Cytotoxic T cell (primary cell): ENCODE data around the genes GRIN3B, POLR2E and FAM174C.

- PRO-cap, 2 experiments: no peak in any of the 2 experiments
Measured at GRCh38 chr19:867022-867765, 7.7 kb downstream of the CFD start.

- PRO-cap, 2 experiments: no peak in any of the 2 experiments
Measured at GRCh38 chr19:917543-918166, 522 bp downstream of the KISS1R start.

DNA sequence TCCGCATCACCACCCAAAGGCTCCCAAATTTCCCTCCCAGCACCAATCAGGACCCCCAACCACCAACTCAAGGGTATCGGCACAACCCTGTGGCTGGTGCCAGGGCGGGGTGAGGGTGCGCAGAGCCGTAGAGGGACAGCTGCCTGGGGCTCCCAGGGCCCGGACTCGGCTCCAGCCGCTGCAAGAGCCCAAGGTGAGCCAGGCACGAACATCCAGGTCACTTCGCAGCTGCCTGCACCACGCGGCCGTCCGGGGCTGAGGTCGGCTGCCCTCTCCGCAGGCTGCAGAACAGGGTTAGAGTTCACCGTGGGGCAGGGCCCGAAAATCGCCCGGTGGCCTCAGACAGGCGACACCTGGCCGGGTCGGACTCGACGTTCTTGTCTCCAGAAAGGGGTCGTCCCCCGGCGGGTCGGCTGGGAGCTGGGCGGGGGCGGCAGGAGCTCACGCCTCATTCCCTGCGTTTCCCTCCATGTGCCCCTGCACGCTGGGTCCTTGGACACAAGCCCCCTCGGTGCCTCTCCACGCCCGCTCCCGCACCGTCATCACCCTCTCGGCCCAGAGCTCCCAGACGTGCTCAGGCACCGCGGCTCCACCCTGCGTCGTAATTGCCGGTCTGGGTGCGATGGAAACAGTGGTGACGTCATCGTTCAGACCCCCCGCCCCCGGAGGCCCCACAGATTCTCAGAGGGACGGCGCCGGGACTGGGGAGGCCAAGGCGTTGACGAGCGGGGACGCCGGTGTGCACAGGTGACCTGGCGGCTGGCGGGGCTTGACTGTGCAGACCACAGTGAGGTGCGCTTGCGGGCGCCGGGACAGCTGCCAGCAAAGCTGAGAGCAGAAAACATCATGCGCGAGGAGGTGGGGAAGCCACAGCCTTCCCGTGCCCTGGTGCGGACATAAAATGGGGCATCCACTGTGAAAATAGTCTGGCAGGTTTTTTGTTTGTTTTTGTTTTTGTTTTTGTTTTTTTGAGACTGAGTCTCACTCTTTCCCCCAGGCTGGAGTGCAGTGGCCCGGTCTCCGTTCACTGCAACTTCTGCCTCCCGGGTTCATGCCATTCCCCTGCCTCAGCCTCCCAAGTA, 4.0 kb upstream of the GRIN3B start:
- PRO-cap, 2 experiments: peak in 2 of 2 experiments; most common plus-strand start position 684 of the sequence (in 2); most common minus-strand start position 544 of the sequence (in 2)

DNA sequence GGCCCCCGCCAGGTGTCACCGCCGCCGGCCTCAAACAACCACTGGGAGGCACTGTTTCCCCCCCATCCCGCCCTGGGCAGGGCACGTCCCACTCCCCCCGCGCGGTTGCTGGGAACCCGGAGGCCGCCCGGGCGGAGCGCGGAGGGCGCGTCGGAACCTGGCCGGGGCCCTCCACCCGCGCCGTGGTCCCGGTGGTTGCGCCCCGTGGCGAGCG, at the start of gene GRIN3B:
GRIN3B (plus strand) TSS at position 213 of the 214 bp plus-strand sequence.
- PRO-cap, 2 experiments: no peak in any of the 2 experiments

- PRO-cap, 2 experiments: no peak in any of the 2 experiments
Measured at GRCh38 chr19:1016389-1017038, 4.4 kb downstream of the TMEM259 start.

GRCh38 chr19:1035758-1036683, 3.9 kb upstream of the ABCA7 start:
- PRO-cap, 2 experiments: no peak in any of the 2 experiments

DNA sequence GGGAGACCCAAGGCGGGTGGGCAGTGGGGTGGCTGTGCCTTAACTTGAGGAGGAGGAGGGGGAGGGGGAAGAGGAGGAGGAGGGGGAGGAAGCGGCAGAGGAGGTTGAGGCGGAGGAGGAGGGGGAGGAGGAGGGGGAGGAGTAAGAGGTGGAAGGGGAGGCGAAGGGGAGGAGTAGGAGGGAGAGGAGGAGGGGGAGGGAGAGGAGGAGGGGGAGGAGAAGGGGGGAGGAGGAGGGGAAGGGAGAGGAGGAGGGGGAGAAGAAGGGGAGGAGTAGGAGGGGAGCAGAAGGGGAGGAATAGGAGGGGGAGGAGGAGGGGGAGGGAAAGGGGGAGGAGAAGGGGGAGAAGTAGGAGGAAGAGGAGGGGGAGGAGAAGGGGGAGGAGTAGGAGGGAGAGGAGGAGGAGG, 12.4 kb downstream of the ABCA7 start:
- PRO-cap, 2 experiments: no peak in any of the 2 experiments

DNA sequence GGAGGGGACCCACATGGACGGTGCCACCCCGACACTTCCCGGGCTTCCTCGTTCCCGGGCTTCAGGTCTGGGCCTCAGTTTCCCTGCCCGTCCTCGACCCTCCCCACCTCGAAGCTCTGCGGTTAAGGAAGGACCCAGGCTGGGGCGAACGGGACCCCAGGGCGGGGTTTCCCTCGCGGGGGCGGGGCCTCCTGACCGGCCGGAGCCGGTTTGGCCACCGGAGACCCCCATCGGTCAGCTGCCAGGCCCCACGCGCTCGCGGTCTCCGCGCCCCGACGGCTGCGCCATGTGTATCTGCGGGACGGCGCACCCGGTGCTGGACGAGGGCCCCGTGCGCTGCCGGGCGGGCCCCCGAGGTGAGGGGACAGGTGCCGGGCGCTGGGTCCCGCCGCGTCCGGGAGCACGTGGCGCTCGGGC, 4.0 kb downstream of the ARHGAP45 start:
- PRO-cap, 2 experiments: no peak in any of the 2 experiments

GRCh38 chr19:1074592-1075285, 7.8 kb downstream of the ARHGAP45 start:
- PRO-cap, 2 experiments: no peak in any of the 2 experiments

DNA sequence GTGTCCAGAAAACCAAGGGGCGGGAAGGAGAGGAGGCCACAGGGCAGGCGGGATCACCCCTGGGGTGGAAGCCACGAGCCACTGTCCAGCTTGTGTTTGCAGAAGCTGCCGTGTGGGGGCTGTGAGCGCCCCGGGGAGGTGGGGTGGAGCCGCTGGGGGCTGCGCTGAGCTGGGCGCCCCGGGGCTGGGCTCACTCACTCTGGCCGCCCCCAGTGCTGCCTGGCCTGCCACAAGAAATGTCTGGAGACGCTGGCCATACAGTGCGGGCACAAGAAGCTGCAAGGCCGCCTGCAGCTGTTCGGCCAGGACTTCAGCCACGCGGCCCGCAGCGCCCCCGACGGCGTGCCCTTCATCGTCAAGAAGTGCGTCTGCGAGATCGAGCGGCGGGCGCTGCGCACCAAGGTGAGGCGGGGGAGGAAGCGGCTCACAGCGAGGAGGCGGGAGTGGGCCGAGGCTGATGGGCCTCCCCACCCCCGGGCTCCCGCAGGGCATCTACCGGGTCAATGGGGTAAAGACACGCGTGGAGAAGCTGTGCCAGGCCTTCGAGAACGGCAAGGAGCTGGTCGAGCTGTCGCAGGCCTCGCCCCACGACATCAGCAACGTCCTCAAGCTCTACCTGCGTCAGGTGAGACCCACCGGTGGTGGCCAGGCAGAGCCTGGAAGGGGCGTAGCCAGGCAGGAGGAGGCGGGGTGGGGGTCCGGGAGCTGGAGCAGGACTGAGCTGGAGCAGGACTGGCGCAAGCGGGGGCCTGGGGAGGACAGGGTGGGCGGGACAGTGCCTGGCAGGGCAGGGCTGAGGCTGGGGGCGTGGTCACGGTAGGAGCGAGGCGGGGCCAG, 13.6 kb downstream of the POLR2E start:
- PRO-cap, 2 experiments: no peak in any of the 2 experiments

GRCh38 chr19:1095225-1095711, at the start of gene POLR2E:
POLR2E (minus strand) TSS chr19:1095375.
- PRO-cap, 2 experiments: peak in 2 of 2 experiments; most common plus-strand start chr19:1095304 (in 1); most common minus-strand start chr19:1095352 (in 1)

DNA sequence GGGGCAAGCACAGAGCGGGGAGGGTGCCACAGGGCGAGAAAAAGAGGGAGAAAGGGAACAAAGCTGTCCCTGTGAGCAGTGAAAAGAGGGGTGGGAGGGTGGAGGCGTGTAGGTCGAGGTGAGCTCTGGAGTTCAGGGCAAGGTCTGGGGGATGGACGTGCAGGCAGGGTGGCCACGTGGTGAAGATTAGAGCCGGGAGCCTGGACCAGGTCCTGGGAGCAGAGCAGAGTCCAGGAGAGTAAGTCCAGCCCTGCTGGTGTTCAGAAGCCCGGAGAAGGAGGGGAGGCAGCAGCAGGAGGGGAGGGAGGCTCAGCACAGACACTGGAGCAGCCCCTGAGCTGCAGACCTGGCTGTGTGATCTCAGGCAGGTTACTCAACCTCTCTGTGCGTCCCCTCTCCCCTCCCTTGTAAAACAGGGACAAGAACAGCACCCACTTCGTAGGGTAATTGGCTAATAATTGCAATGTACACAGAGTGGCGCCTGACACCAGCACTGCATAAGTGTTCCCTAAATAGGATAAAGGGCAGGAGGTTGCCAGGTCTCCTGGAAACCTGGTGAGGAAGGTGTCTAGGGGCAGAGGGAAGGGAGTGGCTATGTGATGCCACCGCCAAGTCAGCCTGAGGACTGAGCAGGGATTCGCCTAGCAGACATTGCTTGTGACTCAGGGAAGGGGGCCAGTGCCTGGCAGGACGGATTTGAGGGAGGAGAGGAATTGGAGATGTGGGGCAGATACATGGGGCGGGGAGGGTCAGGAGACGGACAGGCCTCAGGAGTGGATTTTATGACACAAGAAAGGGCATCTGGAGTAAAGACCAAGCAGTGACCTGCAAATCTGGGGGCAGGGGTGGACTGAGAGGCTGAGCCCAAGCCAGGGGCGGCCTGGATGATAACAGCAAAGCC, 3.4 kb upstream of the POLR2E start:
- PRO-cap, 2 experiments: no peak in any of the 2 experiments

DNA sequence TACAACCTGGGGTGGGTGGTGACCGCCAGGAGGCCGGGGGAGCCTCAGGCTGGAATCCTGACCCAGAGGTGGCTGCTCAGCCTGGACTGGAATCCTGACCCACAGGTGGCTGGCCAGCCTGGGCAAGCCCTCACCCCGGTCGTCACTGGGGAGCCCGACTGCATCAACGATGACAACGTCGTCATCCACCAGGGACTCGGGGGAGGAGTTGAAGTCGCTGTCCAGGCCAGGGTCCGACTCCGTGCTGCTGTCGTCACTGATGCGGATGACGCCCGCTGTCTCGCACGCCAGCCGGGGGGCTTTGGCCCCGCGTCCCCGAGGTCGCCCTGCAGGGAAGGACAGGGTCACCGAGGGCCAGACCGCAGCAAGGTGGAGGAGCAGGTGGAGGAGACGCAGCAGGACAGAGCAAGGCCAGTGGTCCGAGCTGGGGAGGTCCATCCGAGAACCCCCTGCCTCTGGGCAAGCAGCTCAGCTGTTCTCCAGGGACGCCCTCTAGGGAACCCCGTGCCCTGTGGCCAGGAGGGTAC, 10.4 kb downstream of the GPX4 start:
- PRO-cap, 2 experiments: no peak in any of the 2 experiments

- PRO-cap, 2 experiments: no peak in any of the 2 experiments
Measured at GRCh38 chr19:1171209-1171673, 2.8 kb downstream of the SBNO2 start.

- PRO-cap, 2 experiments: no peak in any of the 2 experiments
Measured at GRCh38 chr19:1208825-1209267, 3.3 kb downstream of the STK11 start.

DNA sequence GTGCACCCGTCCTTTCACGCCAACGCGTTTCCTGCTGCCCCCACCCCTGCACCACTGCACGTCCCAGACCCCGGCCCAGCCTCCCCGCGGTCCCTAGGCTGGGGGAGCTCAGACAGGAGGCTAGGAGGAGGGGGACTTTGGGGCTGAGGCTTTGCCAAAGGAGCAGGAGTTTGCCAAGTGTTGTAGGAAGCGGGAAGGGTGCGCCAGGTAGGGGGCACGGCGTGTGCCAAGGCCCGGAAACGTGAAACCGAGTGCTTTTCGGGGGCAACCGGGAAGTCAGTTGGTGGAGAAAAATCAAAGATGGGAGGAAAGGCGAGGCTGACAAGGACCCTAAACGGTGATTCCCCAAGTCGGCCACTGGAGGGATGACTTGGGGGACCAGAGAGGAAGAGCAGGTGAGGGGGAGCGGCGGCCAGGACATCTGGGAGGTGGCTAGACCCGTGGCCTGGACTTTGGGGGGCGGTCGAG, 7.9 kb upstream of the CIRBP start:
- PRO-cap, 2 experiments: no peak in any of the 2 experiments

GRCh38 chr19:1274435-1275592, at the start of gene FAM174C:
FAM174C (plus strand) TSS chr19:1275530.
- PRO-cap, 2 experiments: peak in 2 of 2 experiments; most common plus-strand start chr19:1275542 (in 2); most common minus-strand start chr19:1275353 (in 1)

- PRO-cap, 2 experiments: no peak in any of the 2 experiments
Measured at GRCh38 chr19:1379824-1380372, 3.8 kb upstream of the NDUFS7 start.

DNA sequence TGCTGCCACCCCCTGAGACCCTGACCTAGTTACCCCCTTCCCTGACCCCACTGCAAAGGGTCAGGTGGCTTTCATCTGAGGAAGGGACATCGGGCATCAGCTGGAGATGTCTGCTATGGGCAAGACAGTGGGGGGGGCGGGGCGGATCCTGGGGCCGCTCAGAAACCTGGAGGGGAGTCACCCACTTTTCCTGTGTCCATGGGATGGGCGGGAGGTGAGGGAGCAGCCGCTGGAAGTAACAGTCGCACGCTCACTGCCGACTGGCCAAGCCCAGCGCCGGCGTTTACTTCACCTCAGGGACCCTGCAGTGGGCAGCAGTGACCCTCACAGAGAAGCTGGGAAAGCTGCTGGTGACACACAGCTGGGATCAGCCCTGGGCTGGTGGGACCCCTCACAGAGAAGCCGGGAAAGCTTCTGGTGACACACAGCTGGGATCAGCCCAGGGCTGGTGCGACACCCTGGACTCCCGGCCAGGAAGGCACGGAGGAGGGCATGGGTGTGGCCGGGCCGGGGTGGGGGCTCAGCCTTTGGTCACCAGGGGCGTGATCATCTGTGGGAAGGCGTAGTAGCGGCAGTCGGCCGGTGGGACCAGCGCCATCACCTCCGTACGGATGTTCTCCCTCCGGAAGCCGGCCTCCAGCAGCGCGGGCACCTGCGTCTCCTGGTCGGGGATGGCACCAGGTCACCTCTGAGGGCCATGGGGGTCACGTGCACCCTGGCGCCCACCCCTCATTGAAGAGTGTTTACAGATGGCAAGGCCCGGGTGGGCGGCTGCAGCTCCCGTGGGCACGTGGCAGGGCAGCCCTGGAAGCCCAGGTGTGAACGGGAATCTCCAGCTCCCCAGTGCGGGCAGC, 4.3 kb downstream of the GAMT start:
- PRO-cap, 2 experiments: no peak in any of the 2 experiments

- PRO-cap, 2 experiments: no peak in any of the 2 experiments
Measured at GRCh38 chr19:1400211-1401301, 786 bp downstream of the GAMT start.